ENCODE results near the gene GK2.

DNA sequence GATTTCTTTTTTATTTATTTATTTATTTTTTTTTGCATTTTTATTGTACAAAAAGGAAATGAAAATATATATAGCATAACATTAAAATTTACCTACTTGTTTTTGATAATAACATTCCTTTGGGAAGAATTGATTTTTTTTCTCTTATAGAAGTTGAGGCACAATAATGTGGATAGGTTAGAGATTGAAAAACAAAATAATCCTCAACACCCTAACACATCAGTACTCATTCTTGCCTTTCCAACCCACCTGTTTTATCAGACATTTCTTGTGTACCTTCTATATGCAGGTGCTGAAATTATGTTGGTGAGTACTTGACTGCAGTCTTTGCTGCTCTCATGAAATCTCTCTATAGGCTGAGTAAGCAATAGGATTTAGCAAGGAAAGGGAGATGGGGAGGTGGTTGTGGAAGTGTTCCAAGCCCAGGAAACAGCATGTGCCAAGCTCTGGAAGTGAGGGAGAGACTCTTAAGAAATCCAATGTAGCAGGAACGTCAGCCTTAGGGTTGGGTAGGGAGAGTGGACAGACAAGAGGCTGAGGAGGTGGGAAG is 5.5 kb downstream of the SEPTIN11 start:
- PRO-cap, 3 experiments, result no peak in any of the 3 experiments
- RAMPAGE, long total RNA, result no peak

DNA sequence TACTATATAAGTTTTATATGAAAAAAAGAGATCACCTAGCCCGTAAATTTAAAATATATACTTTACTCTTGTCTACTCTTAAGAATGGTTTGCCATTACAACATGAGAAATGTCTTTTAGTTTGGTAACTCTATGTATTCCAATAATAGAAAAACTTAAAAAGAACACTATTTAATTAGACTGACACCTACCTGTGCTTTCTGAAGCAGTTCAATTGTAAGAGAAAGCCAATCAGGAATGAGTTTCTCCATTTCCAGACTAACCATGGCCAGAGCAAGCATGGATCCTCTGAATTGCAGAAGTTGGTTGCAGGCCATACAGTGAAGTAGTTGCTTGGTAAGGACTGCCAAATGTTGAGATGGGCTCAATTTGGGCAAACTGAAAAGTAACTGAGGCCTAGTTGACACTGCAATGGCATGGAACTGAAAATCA is 20.8 kb downstream of the CCNI start:
- PRO-cap, 3 experiments, result no peak in any of the 3 experiments
- RAMPAGE, long total RNA, result no peak

GRCh38 chr4:77104600-77105500 is 29.1 kb upstream of the CCNI start:
- PRO-cap, 3 experiments, result no peak in any of the 3 experiments
- RAMPAGE, long total RNA, result no peak

GRCh38 chr4:77538123-77538396 is 67.6 kb upstream of the CXCL13 start:
- PRO-cap, 3 experiments, result no peak in any of the 3 experiments
- RAMPAGE, long total RNA, result no peak

DNA sequence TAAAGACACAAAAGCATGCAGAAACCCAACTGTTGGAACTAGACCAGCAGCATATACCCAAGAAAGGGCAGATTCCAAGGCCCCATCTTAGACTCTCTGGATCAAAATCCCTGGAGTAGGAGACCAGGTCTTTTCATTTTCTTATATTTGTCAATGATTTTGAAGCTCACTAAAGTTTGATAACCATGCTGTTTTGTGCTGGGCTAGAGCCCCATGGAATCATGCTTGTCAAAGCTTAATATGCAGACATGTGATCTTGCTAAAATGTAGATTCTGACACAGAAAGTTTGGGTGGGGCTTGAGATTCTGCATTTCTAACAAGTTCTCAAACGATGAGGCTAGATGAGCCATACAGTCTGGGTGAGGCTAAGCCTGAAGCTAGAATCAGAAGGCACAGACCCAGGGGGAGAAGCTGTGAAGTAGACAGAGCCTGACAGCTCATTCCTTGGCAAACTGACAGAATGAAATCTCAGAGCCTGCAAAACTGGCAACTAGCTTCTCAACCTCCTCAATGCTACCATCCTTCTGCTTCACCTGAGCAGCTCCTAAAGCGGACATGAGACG is 71.3 kb upstream of the BMP2K start:
- PRO-cap, 3 experiments, result no peak in any of the 3 experiments
- RAMPAGE, long total RNA, result no peak

GRCh38 chr4:78781771-78782662 is 5.9 kb downstream of the BMP2K start:
- PRO-cap, 3 experiments, result no peak in any of the 3 experiments
- RAMPAGE, long total RNA, result no peak

GRCh38 chr4:78823645-78824433 is 47.7 kb downstream of the BMP2K start:
- PRO-cap, 3 experiments, result no peak in any of the 3 experiments
- RAMPAGE, long total RNA, result no peak

DNA sequence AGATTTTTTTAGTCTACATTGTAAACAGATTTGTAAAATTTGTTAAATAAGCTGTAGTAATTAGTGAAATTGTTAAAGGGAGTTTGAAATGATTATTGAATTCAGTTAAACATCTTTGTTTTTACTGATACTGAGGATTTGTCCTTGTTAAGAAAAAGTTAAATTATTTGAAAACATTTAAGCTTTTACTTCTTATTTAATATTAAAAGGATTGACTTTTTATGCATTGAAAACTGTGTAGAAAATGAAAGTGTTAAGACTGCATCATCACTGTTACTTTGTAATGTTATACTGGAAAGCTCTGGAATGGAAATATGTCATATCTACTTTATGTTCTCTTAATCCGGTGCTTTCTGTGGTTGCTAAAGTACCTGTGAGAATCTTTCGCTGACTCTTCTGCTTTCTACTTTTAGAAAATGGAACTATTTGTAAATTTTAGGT is 69.1 kb downstream of the BMP2K start:
- PRO-cap, 3 experiments, result no peak in any of the 3 experiments
- RAMPAGE, long total RNA, result no peak

DNA sequence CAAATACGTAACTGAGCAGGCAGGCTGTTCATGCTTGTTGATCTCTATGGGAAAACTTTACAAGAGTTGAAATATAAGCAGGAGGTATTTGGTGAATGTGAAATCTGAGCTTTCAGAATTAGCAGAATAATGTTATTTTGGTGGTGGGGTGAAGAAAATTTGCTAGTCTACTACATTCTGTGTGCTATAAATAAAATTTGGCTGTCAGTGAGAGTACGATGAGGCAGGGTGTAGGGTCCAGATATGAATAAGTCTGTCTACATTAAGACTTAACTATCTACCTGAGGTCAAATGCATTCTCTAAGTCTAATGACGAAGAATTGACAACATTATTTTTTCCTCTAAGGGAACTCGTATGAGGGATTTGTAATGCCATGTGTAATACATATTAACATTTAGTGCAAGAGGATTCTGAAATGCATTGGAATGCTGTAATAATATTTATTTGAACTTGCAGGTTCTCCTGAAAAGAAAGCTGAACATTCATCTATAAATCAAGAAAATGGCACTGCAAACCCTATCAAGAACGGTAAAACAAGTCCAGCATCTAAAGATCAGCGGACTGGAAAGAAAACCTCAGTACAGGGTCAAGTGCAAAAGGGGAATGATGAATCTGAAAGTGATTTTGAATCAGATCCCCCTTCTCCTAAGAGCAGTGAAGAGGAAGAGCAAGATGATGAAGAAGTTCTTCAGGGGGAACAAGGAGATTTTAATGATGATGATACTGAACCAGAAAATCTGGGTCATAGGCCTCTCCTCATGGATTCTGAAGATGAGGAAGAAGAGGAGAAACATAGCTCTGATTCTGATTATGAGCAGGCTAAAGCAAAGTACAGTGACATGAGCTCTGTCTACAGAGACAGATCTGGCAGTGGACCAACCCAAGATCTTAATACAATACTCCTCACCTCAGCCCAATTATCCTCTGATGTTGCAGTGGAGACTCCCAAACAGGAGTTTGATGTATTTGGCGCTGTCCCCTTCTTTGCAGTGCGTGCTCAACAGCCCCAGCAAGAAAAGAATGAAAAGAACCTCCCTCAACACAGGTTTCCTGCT is 28.8 kb downstream of the PAQR3 start:
- PRO-cap, 3 experiments, result no peak in any of the 3 experiments
- RAMPAGE, long total RNA, result no peak

DNA sequence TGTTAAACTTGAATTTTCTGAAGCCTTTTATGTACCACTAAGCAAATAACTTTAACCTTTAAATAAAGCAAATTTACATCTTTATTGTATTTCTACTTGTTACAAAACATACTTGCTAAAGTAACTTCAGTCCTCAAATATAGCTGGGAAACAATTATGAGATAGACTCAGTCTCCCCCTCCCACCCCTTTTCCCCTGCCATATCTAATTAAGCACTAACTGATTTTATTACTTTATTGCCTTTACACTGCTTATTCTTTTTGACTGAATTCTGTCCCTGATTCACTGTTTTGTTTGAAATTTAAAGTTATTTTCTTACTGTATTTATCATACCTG is 23.3 kb downstream of the PAQR3 start:
- PRO-cap, 3 experiments, result no peak in any of the 3 experiments
- RAMPAGE, long total RNA, result no peak

GRCh38 chr4:79408126-79408559 is at the start of gene GK2:
Gene GK2, minus strand, starts transcription at chr4:79408228.
- PRO-cap, 3 experiments, result no peak in any of the 3 experiments
- RAMPAGE, long total RNA, result no peak

DNA sequence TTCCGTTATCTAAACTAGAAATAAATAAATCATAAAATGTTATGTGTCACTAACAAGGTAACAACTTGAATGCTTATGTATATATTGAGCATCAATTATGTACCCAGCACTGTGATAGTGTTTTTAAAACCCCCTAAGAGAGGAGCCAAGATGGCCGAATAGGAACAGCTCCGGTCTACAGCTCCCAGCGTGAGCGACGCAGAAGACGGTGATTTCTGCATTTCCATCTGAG is 135.5 kb downstream of the ANTXR2 start:
- PRO-cap, 3 experiments, result no peak in any of the 3 experiments
- RAMPAGE, long total RNA, result no peak

DNA sequence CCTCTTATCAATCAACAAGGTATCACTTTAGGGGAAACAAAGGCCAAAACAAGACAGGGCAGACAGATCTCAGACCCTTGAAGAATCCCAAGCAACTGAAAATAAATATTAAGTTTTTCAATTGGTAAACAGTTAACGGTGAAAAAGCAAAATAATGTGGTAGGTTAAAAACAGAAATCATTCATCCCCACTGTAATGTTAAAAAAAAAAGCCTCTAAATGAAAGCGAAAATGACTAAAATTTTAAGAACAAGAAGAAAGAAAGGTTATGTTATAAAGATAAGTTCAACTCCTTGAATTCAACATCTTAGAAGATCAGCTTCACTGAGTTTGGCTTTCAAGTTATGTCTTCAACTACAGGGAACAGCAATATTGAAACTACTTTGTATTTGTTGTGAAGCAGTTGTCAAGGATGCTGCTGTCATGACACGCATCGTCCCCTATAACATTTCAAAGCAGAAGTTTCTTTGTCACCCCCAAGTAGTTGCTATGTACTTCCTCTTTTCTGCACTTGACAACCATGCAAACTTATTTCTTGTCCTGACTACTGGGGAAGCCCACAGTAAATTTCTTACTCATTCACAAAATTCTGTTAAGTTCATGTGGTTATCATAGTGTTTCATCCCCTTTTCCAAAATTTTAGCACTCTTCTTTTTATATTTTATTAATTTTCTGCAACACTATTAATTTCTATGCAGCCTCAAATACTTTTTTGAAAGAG is 14.4 kb downstream of the ANTXR2 start:
- PRO-cap, 3 experiments, result no peak in any of the 3 experiments
- RAMPAGE, long total RNA, result no peak

- PRO-cap, 3 experiments, result no peak in any of the 3 experiments
- RAMPAGE, long total RNA, result no peak
Measured at GRCh38 chr4:80067116-80068168, 5.6 kb downstream of the ANTXR2 start.

GRCh38 chr4:80070251-80071268 is 2.5 kb downstream of the ANTXR2 start:
- PRO-cap, 3 experiments, result no peak in any of the 3 experiments
- RAMPAGE, long total RNA, result no peak

GRCh38 chr4:80182964-80184076 is 14.0 kb upstream of the PRDM8 start:
- PRO-cap, 3 experiments, result peak in 1 of 3 experiments; most common plus-strand start chr4:80183930 (in 1)
- RAMPAGE, long total RNA, result start-site peak on the plus strand at chr4:80183297-80183477, 9 and 35 reads in 2 replicates; start-site peak on the plus strand at chr4:80183928-80183991, 146 and 128 reads in 2 replicates

- PRO-cap, 3 experiments, result no peak in any of the 3 experiments
- RAMPAGE, long total RNA, result no peak
Measured at GRCh38 chr4:81472755-81473587, 1.3 kb upstream of the RASGEF1B start.

- PRO-cap, 3 experiments, result no peak in any of the 3 experiments
- RAMPAGE, long total RNA, result no peak
Measured at GRCh38 chr4:81505751-81506312, 34.1 kb upstream of the RASGEF1B start.

GRCh38 chr4:81648818-81649458 is 177.2 kb upstream of the RASGEF1B start:
- PRO-cap, 3 experiments, result no peak in any of the 3 experiments
- RAMPAGE, long total RNA, result no peak

- PRO-cap, 3 experiments, result no peak in any of the 3 experiments
- RAMPAGE, long total RNA, result no peak
Measured at GRCh38 chr4:82284512-82285518, 89.0 kb downstream of the HNRNPD start.